Parotid gland (tissue), 1 donor: ENCODE data around the genes IMMP2L and IFRD1.

DNA sequence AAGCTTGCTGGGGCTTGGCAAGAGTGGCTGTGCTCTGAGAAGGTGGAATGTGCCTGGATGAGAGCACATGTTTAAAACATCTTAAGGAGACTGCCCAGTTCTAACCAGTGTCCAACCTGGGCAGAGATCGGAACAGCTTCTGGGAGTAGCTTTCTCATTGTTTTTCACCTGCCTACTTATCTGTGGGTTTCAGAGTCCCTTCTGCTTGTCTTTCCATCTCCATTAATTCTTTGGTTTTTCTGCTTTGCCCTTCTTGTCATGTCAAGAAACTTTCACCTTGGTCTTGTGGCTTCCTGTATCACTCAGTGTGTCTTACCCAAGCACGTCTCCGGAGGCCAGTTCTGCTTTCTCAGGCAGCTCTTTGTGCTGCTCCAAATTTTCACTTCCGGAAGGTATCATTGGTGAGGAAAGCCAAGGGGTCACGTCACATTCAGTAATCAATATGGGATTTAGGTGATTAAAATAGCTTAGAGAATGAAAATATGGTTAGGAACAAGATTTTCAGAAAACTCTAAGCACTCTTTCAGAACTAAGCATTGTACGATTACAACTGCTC, 5.4 kb upstream of the LAMB4 start:
- PRO-cap = no peak

GRCh38 chr7:108480771-108481186, 24.5 kb upstream of the NRCAM start:
- PRO-cap = no peak

DNA sequence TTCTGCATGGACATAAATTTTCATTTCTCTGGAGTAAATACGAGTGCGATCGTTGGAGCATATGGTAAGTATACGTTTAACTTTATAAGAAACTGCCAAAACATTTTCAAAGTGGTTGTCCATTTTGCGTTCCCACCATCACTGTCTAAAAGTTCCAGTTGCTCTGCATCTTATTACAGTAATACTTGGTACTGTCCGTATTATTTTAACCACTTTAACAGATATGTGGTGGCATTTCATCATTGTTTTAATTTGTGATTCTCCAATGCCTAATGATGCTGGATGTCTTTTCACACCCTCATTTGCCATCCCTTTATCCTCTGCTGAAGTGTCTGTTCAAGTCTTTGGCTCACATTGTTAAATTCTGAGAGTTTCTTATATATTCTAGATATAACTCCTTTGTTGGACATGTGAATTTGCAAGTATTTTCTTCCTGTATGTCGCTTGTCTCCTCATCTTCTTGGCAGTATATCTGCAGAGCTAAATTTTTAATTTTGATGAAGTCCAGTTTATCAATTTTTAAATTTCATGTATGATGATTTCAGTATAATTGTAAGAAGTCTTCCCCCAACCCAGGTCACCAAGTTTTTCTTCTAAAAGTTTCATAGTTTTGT, 25.1 kb upstream of the NRCAM start:
- PRO-cap = no peak

GRCh38 chr7:108518229-108518435, 7.8 kb downstream of the PNPLA8 start:
- PRO-cap = no peak

- PRO-cap = no peak
These were observed 44.3 kb downstream of the DNAJB9 start for GRCh38 chr7:108613893-108614404.

DNA sequence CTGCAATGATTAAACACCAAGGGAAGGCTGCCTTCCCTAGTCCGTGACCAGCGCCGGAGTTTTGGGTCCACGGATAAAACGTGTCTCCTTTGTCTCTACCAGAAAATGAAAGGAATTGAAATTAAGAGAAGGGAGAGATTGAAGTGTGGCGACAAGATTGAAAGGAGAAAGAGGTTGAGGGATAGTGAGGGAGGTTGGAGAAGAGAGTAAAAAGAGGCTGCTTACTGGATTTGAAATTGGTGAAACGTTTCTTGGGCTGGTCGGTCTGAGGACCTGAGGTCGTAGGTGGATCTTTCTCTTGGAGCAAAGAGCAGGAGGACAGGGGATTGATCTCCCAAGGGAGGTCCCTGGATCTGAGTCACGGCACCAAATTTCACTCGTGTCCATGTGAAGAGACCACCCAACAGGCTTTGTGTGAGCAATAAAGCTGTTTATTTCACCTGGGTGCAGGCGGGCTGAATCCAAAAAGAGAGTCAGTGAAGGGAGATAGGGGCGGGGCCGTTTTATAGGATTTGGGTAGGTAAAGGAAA, 1027.2 kb downstream of the DNAJB9 start:
- PRO-cap = no peak

- PRO-cap = no peak
These were observed 427.7 kb upstream of the LRRN3 start for GRCh38 chr7:110663084-110663714.

- PRO-cap = no peak
These were observed 135.2 kb downstream of the LRRN3 start for GRCh38 chr7:111226160-111226560.

DNA sequence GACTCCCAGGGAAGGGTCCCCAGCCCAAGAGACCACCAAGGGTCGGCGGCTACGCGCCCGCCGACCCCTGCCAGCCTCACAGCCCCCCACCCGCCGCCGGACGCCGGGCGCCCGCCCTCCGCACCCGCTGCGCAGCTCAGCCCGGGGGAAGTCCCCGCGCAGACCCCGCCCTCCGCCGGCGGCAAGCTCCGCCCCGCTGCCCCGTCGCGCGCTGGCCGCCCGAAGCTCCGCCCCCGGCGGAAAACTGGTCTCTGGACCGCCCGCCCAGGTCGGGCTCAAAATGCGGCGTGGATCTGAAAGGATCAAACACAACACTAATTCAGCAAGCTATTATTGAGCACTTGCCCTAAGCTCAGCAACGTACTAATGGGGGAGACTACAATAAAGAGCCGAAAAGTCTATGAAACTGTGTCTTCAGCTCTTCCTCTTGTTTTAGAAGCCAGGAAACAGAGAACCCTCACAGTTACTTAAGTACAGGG, at the start of gene IMMP2L:
TSS of gene IMMP2L (minus strand) at position 153 of the 479 bp plus-strand sequence.
- PRO-cap = unidirectional peak, minus-strand start at position 138 of the sequence; bidirectional peak, plus-strand start at position 278 of the sequence, minus-strand start at position 138 of the sequence

GRCh38 chr7:111873267-111873638, 311.0 kb upstream of the IMMP2L start:
- PRO-cap = no peak

- PRO-cap = no peak
These were observed 261.5 kb downstream of the DOCK4 start for GRCh38 chr7:111944717-111945120.

DNA sequence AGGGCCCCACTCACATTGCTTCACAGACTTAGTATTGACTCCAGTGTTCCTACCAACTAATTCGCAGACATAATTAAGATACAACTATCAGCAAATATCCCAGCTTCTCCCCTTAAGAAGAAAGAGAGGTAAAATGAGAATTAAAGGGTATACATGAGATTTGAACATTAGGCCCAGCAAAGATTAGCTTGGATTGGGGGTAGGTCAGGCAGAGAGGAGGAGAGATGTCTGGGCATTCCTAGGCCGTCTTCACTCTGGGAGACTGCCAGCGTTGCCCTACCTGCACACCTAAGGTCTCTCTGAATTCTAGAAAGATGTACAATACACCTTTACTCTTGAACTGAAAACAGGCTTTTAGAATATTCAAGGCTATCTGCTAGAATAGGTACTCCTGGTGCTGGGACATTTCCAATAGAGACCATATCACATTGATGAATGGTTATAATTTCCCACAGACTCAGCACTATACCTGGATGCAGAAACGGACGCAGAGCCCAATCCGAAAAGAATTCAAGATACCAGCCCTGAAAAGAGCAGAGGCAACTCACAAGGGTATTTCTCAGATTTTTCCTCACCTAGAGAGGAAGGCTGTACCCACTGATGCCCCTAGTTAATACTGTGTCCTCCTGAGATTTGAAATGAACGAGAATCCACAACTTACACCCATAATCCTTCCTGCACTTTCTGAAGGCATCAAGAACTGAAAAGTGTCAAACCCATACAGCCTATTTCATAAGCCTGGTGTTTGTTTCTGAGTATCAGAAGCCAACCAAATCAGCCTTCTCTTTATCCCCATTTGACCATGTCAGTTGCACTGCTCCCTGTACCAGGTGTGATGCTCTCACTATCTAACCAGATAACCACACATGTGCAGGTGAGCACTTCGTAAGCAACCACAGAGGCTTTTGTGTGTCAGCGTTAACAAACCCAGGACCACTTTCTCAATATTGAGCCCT, 114.8 kb downstream of the DOCK4 start:
- PRO-cap = no peak

- PRO-cap = bidirectional peak, plus-strand start at chr7:112130194, minus-strand start at chr7:112130009
These were observed 76.3 kb downstream of the DOCK4 start for GRCh38 chr7:112129711-112130503.

GRCh38 chr7:112211317-112211809, 4.9 kb downstream of the ZNF277 start:
- PRO-cap = no peak

DNA sequence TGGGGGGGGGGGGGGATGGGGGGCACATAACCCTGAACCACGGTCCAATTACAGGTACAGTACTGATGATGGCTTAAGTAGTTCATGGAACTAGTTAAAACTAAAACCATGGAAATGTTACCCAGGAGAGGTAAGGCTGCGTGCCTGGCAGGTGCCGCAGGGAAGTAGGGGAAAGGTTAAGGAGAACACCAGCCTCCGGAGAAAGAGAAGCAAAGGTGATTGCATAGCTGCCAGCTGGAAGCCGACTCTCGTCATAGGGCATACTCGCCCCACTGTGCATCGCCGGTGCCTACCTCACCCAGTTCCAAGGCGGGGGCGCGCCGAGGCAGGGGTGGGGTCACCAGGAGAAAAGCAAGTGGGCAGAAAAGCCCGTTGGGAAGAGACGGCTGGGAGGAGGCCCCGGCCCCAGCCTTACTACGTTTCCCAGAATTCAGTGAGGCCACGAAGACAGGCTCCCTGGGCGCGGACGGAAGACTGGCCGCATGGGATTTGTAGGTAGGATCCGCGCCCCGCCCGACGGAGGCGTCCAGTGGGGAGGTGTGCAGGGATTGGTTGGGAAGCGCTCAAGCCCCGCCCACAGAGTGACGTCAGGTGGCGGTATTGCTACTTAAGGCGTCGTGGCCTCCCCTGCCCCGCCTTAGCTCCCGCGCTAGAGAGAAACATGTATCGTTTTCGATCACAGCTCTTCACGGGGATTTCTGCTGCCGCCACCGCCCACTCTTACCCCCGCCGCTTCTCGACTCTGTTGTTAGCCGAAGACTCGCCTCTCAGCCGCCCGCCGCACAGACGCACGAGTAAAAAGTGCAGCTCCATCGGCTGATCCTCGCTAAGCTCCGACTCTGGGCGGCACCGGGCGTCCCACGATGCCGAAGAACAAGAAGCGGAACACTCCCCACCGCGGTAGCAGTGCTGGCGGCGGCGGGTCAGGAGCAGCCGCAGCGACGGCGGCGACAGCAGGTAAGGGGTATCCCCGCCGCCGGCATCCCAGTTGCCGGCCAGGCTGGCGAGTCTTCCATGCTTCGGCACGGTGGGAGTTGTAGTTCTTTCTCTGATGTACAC, at the start of gene IFRD1:
TSS of gene IFRD1 (plus strand) at position 635 of the 1,059 bp plus-strand sequence.
- PRO-cap = bidirectional peak, plus-strand start at position 635 of the sequence, minus-strand start at position 422 of the sequence; bidirectional peak, plus-strand start outside the sequence, minus-strand start at position 984 of the sequence

- PRO-cap = bidirectional peak, plus-strand start at chr7:112450991, minus-strand start at chr7:112450809; bidirectional peak, plus-strand start at chr7:112451342, minus-strand start at chr7:112451202
These were observed 697 bp downstream of the IFRD1 start for GRCh38 chr7:112450885-112451428.

DNA sequence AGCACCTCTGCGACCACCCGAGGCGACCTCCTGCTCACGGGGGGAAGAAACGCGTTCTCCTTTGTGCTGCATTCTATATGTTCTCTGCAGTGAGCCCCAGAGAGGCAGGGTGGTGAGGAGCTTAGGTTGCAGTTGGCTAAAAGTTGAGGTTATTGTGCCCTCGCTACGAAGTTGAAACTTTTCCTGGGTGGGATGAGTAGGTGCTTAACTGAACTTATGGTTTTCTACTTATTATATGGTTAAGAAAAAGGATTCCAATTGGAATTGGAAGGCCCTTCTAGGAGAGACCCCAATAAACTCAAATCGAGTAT, 1.1 kb downstream of the IFRD1 start:
- PRO-cap = no peak

DNA sequence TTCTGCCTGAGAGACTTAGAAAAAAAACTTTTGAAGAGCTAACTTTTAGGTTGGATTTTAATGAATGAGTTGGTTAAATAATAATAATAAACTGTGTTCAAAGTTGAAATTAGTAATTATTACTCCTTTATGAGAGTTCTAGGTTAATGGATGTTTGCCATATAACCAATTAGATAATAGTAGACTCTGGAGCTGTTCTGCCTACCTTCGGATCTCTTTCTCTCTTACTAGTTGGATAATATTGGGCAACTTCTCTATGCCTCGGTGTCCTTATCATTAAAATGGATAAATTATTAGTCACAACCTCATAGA, 13.9 kb downstream of the IFRD1 start:
- PRO-cap = no peak

- PRO-cap = no peak
These were observed 4.0 kb upstream of the LSMEM1 start for GRCh38 chr7:112476714-112477218.

- PRO-cap = no peak
These were observed 3.1 kb upstream of the LSMEM1 start for GRCh38 chr7:112477738-112477992.